ENCODE data around the gene ATP8B1.

- RAMPAGE, long total RNA: no peak
- RRBS, 2 experiments: no CpG with 5 or more reads among the region's 3 CpGs
CAGE:
- cytosol, long polyA minus RNA: no peak
- cytosol, long polyA plus RNA: no peak
- long polyA plus RNA: no peak
- nucleolus, long total RNA: no peak
- nucleus, long polyA plus RNA: no peak
- nucleus, long total RNA: no peak
Observed at GRCh38 chr18:57258507-57258806, 93.9 kb upstream of the ST8SIA3 start.

DNA sequence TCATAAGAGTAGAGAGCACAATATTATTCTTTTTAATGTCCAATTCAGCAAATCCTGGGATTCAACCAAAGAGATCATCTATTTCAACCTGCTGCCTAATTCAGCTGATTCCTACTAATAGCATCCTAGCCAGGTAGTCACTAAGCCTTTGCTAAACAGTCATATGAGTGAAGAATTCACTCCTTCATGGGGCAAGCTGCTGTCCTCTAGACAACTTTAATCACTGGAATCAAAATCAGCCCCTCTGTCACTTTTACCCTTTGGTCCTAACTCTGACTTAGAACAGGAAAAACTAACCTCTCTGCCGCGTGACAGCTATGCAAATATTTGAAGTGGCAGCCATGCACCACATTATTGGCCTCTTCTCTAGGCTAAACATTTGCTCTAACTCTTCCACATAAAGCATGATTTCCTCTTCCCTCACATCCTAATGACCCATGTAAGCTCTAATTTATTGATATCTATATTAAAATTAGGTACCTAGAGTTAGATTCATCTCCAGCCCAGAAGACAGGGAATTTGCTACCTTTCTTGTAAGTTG, 12.9 kb upstream of the ONECUT2 start:
- RAMPAGE, long total RNA: no peak
- RRBS, 2 experiments: no CpG with 5 or more reads among the region's 2 CpGs
CAGE:
- cytosol, long polyA minus RNA: no peak
- cytosol, long polyA plus RNA: no peak
- long polyA plus RNA: no peak
- nucleolus, long total RNA: no peak
- nucleus, long polyA plus RNA: no peak
- nucleus, long total RNA: no peak

DNA sequence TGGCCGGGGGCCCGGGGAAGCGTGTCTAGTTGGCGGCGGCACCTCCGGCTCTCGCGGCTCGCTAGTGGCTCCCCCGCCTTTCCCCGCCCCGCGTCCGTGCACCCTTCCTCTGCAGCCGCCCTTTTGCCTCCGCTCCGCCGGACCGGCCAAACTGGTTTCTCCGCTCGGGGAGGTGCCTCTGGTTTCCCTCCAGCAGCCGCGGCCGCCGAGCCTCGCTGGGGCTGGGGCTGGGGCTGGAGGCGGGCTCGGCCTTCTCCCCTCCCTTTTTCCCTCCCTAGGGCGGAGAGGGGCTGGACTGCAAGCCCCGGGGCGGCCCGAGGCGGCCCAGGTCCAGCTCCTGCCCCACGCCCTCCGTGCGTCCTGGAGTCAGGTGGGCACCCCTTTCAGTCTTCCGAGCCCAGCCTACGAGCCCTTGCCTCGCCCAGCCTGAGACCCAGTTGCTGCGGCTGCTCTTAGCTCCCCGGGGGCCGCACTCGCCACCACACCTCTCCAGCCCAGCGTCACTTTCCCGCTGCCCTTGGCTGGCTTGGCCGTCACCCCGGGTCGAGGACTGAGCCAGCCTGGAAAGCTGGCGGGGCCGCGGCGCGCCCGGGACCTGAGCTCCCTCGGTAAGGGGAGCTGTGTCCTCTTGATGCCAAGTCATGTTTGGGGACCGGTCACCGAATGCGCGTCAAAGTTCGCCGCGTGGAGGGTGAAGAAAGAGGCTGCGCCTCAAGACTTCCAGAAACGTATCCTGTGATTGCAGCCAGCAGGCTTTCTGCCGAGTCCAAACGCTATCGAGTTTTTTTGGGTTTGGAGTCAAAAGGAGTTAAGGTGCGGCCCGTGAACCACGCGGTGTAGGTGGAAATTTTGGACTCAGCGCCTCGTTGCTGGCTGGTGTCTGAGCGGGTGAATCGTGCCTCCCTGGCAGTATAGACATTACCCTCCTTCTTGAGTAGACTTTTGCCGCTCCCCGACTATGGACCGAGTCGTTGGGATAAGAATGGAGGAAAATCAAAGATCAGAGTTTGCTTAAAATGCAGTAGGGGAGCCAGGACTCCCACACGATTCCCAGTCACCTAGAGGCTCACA, at the start of gene ATP8B1:
Gene ATP8B1, minus strand, starts transcription at position 180 of the 1,071 bp plus-strand sequence.
- RAMPAGE, long total RNA: no peak
- RRBS, 2 experiments: 8 to 9% methylated on average over 16 to 25 of the region's 80 CpGs
CAGE:
- cytosol, long polyA minus RNA: no peak
- cytosol, long polyA plus RNA: no peak
- long polyA plus RNA: no peak
- nucleolus, long total RNA: no peak
- nucleus, long polyA plus RNA: no peak
- nucleus, long total RNA: no peak

DNA sequence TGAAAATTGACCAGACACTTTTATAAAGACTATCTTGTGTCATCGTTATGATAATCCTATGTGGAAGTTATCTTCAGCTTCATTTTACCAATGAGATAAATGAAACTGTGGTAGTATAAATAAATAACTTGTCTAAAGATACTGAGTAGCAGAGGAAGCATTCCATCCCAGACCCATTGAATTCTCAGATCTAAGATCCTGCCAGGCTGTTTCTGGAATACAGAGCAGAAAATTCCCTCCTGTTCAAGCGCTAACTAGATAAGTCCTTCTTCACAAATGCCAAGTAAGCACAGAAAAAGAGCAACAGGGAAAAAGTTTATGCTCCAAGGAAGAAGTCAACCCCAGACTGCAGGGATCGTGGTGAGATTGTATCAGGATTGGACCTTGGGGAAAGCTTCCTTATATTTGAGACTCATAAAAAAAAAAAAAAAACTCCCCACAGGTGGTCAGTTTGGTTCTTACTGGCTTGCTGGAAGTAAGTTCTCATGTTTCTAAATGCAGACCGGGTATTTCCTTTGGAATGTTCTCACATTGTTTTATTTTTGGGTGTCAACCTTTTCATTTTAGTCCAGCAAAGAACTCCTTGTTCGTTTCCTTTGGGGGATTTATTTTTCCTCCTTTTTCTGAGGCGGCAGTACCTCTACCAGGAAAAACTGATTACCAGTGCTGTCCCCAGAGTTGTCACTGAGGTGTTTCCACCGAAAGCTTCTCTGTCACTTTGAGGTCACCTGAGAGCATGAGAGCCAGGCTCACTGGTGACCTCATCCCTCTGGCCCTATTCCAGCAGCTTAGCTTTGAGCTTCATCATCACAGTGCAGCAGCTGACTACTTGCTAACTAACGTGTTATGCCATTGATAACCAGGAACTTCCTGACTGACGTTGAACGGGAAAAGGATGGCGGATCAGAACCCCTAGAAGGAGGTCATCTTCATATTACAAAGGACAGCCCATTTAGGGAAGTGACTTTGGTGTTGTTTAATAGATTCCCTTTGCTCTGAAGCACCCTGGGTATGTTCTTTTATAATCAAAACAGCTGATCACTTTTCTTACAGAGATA, 16.6 kb upstream of the ATP8B1 start:
- RAMPAGE, long total RNA: no peak
- RRBS, 2 experiments: no CpG with 5 or more reads among the region's 11 CpGs
CAGE:
- cytosol, long polyA minus RNA: no peak
- cytosol, long polyA plus RNA: no peak
- long polyA plus RNA: no peak
- nucleolus, long total RNA: no peak
- nucleus, long polyA plus RNA: no peak
- nucleus, long total RNA: no peak

GRCh38 chr18:58099027-58099866, 55.2 kb downstream of the NEDD4L start:
- RAMPAGE, long total RNA: no peak
- RRBS, 2 experiments: no CpG with 5 or more reads among the region's 5 CpGs
CAGE:
- cytosol, long polyA minus RNA: no peak
- cytosol, long polyA plus RNA: no peak
- long polyA plus RNA: no peak
- nucleolus, long total RNA: no peak
- nucleus, long polyA plus RNA: no peak
- nucleus, long total RNA: no peak

DNA sequence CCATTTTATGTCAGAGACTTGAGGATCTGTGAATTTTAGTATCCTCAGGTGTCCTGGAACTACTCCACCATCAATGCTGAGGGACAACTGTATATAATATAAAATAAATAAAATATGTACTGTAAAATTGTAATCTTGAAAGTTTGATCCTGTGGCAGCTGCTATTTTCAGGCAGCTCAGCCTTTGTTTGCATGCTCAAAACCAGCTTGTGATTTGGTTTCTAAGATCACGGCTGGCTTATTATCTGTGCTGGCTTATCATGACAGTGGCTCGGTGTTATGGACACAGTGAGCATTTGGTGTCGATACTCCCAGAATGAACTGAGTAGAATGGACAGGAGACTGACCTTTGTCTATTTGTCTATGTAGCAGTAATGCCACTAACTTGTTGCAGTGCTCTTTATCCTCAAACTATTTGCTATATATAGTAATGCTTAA, 58.8 kb downstream of the NEDD4L start:
- RAMPAGE, long total RNA: no peak
- RRBS, 2 experiments: no CpG with 5 or more reads among the region's 3 CpGs
CAGE:
- cytosol, long polyA minus RNA: no peak
- cytosol, long polyA plus RNA: no peak
- long polyA plus RNA: no peak
- nucleolus, long total RNA: no peak
- nucleus, long polyA plus RNA: no peak
- nucleus, long total RNA: no peak

- RAMPAGE, long total RNA: no peak
- RRBS, 2 experiments: no CpG with 5 or more reads among the region's 22 CpGs
CAGE:
- cytosol, long polyA minus RNA: no peak
- cytosol, long polyA plus RNA: no peak
- long polyA plus RNA: no peak
- nucleolus, long total RNA: no peak
- nucleus, long polyA plus RNA: no peak
- nucleus, long total RNA: no peak
Observed at GRCh38 chr18:58196748-58198019, 153.2 kb downstream of the NEDD4L start.

GRCh38 chr18:58223567-58224729, 179.9 kb downstream of the NEDD4L start:
- RAMPAGE, long total RNA: no peak
- RRBS, 2 experiments: no CpG with 5 or more reads among the region's 19 CpGs
CAGE:
- cytosol, long polyA minus RNA: no peak
- cytosol, long polyA plus RNA: no peak
- long polyA plus RNA: no peak
- nucleolus, long total RNA: no peak
- nucleus, long polyA plus RNA: no peak
- nucleus, long total RNA: no peak

GRCh38 chr18:58310393-58311039, 266.5 kb downstream of the NEDD4L start:
- RAMPAGE, long total RNA: no peak
- RRBS, 2 experiments: no CpG with 5 or more reads among the region's 7 CpGs
CAGE:
- cytosol, long polyA minus RNA: no peak
- cytosol, long polyA plus RNA: no peak
- long polyA plus RNA: no peak
- nucleolus, long total RNA: no peak
- nucleus, long polyA plus RNA: no peak
- nucleus, long total RNA: no peak

- RAMPAGE, long total RNA: no peak
- RRBS, 2 experiments: 92% methylated on average over 6 of the region's 16 CpGs
CAGE:
- cytosol, long polyA minus RNA: no peak
- cytosol, long polyA plus RNA: no peak
- long polyA plus RNA: no peak
- nucleolus, long total RNA: no peak
- nucleus, long polyA plus RNA: no peak
- nucleus, long total RNA: no peak
Observed at GRCh38 chr18:58385329-58385895, 243.5 kb downstream of the ALPK2 start.

DNA sequence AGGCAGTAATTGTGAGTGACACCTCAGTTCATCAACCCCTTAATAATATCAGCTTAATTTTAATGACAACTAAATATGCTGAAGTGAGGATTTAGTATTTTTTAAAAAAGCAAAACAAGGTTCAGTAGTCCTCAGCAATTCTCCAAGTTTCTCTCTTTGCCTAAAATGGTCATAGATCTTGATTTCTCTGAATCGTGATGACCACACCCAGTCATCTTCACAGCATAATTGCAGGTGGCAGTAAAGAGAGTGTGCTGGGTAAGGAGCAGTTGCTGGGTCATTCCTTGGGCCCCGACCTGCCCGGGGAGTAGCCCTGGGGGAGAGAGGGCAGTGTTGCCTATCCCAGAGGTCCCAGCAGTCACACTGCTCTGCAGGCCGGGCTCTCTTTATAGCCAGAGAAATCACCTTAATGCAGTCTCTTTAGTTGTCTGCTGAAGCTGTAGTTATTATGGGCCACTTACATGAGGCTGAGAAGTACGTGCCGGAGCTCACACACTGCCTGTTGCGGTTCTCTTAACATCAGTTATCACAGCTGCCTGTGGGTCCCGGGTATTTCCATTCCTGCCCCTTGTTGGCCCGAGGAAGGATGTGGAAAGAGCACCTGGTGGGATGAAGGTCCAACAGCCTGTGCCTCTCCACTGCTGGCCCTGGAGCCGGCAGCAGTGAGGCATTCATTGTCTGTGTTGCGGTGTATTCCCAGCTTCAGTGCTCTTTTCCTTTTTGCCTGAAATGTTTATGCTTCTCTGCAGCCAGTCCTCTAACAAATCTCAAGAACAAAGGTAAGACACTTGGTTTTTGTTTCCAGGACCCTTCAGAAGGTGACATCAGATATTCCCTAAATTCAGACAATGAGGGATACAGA, 230.1 kb downstream of the ALPK2 start:
- RAMPAGE, long total RNA: no peak
- RRBS, 2 experiments: 81 to 87% methylated on average over 5 to 8 of the region's 11 CpGs
CAGE:
- cytosol, long polyA minus RNA: no peak
- cytosol, long polyA plus RNA: no peak
- long polyA plus RNA: no peak
- nucleolus, long total RNA: no peak
- nucleus, long polyA plus RNA: no peak
- nucleus, long total RNA: no peak

DNA sequence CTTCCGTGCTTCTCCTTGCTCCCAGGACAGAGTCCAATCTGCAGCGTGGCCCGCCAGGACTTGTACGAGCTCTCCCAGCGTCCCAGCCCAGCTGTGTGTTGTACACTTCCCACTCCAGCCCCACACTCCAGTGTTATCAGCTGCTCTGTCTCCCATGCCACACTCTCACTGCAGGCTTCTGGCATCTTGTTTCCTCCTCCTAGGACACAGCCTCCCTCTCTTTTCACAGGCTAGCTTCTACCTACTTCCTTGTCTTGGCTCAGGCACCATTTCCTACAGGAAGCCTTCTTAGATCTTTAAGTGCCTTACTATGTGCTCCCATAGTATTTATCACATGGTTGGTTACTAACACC, 199.4 kb downstream of the ALPK2 start:
- RAMPAGE, long total RNA: no peak
- RRBS, 2 experiments: no CpG with 5 or more reads among the region's 5 CpGs
CAGE:
- cytosol, long polyA minus RNA: no peak
- cytosol, long polyA plus RNA: no peak
- long polyA plus RNA: no peak
- nucleolus, long total RNA: no peak
- nucleus, long polyA plus RNA: no peak
- nucleus, long total RNA: no peak

DNA sequence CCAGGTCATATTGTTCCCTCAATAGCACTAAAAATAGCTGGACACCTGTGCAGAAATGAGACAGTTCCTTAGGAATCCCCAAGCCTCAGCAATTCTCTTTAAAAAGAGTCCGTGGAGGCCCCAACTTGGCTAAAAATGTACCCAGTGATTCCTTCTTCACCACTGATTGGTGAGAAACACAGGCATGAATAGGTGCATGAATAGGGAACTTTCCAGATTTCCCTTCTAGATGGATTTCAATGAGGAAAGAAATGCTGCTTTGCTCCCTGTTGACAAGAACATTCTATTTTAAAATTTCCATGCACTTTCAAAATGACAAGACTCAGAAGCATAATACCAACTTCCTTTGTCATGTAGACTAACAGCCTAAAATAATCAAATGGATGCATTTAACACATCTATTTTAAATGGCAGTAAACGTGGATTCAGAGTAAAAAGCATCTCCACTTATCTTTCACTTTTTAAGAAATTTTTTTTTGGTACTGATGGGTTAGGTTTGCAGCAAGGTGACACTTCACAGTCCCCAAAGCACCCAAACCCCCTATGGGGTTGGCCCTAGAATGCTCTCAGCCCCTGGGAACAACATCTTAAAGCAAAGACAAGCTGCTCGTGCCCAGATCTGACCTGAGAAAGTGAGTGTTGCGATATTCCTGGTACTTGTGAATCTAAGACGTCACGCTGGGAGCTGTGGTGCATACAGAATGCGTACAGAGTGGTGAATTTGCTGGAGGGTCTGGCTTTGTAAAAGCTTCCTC, 181.9 kb downstream of the ALPK2 start:
- RAMPAGE, long total RNA: no peak
- RRBS, 2 experiments: no CpG with 5 or more reads among the region's 7 CpGs
CAGE:
- cytosol, long polyA minus RNA: no peak
- cytosol, long polyA plus RNA: no peak
- long polyA plus RNA: no peak
- nucleolus, long total RNA: no peak
- nucleus, long polyA plus RNA: no peak
- nucleus, long total RNA: no peak

- RAMPAGE, long total RNA: no peak
- RRBS, 2 experiments: no CpG with 5 or more reads among the region's 5 CpGs
CAGE:
- cytosol, long polyA minus RNA: no peak
- cytosol, long polyA plus RNA: no peak
- long polyA plus RNA: no peak
- nucleolus, long total RNA: no peak
- nucleus, long polyA plus RNA: no peak
- nucleus, long total RNA: no peak
Observed at GRCh38 chr18:58525887-58526687, 102.8 kb downstream of the ALPK2 start.

DNA sequence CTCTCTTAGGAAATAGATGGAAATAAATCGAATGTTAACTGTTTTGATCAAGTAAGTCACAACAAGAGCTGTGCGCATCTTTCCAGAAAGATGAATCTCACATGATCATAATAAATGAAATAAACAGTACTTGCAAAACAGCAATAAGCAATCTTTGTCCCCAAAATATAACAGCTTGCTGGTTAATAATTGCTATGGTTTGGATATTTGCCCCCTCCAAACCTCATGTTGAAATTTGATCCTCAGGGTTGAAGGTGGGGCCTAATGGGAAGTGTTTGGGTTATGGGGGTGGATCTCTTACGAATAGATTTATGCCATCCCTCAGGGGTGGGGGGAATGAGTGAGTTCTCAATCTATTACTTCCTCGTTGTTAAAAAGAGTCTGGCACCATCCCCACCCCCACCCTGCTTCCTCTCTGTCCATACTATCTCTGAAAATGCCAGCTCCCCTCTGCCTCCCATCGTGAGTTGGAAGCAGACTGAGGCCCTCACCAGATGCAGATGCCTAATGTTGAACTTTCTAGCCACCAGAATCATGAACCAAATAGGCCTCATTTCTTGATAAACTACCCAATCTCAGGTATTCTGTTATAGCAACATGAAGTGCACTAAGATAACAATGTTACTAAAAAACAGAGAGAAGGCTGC, 90.3 kb downstream of the ALPK2 start:
- RAMPAGE, long total RNA: no peak
- RRBS, 2 experiments: no CpG with 5 or more reads among the region's 5 CpGs
CAGE:
- cytosol, long polyA minus RNA: no peak
- cytosol, long polyA plus RNA: no peak
- long polyA plus RNA: no peak
- nucleolus, long total RNA: no peak
- nucleus, long polyA plus RNA: no peak
- nucleus, long total RNA: no peak

DNA sequence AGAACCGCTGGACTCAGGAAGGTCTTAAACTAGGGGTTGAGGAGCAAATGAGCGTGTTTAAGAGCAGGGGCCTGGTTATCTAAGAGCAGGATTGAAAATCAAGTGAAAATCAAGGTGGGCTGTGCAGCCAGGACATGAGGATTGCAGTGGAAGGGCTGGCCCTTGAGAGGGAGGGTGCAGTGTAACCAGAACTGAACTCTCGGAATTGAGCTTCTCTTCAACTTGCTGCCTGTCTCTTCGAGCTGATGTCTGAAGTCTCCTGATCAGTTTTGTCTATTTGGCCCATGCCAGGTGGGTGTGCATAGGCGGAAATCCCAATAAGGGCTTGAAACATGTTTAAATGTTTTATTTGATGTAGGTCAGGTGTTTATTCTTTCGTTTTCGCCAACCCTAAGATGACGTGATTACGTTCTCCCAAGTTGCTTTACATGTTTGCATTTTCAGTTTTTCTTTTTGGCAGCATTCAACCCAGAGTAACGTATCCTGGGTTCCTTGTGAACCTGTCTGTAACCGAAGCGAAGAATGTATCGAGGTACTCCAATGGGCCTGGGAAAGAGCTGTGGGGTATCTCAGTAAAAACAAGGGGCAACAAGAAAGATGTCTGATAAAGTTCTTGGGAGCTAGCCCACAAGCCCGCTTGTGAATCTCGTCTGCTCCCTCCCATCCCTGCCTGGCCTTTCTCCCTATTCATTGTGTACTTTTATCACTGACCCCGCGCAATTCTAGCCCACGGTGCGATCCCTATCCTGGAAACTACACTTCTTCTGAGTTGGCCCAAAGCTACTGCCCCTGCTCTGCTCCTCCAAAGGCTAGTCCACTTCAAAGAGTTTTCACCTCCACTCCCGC, 3.1 kb downstream of the ALPK2 start:
- RAMPAGE, long total RNA: no peak
- RRBS, 2 experiments: no CpG with 5 or more reads among the region's 20 CpGs
CAGE:
- cytosol, long polyA minus RNA: no peak
- cytosol, long polyA plus RNA: no peak
- long polyA plus RNA: no peak
- nucleolus, long total RNA: no peak
- nucleus, long polyA plus RNA: no peak
- nucleus, long total RNA: no peak

DNA sequence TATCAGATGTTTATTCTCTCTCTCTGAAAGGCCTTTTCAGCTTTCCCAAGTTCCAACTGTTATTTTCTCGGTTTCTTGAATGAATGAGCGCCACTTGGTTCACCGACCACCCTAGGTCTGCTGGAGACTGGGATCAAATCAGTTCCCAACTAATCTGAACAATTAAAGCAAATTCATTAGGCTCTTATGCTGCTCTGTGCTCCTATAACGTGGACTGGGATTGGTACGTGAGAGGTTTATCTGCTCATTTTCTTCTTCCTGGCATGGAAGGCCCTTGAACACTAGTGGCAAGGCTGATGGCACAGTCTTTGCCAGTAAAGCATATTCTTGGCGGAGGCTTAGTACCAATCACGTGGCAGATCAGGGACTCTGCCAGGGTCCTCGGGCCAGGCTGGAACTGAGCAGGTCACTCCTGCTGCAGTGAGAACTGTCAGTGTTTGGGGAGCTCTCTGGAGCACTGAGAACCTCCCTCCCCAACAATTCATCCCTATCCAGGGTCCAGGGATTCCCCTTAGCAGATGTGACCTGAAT, 3.6 kb upstream of the ALPK2 start:
- RAMPAGE, long total RNA: no peak
- RRBS, 2 experiments: no CpG with 5 or more reads among the region's 8 CpGs
CAGE:
- cytosol, long polyA minus RNA: no peak
- cytosol, long polyA plus RNA: no peak
- long polyA plus RNA: no peak
- nucleolus, long total RNA: no peak
- nucleus, long polyA plus RNA: no peak
- nucleus, long total RNA: no peak

GRCh38 chr18:58639734-58640302, 10.9 kb upstream of the ALPK2 start:
- RAMPAGE, long total RNA: no peak
- RRBS, 2 experiments: no CpG with 5 or more reads among the region's 4 CpGs
CAGE:
- cytosol, long polyA minus RNA: no peak
- cytosol, long polyA plus RNA: no peak
- long polyA plus RNA: no peak
- nucleolus, long total RNA: no peak
- nucleus, long polyA plus RNA: no peak
- nucleus, long total RNA: no peak

DNA sequence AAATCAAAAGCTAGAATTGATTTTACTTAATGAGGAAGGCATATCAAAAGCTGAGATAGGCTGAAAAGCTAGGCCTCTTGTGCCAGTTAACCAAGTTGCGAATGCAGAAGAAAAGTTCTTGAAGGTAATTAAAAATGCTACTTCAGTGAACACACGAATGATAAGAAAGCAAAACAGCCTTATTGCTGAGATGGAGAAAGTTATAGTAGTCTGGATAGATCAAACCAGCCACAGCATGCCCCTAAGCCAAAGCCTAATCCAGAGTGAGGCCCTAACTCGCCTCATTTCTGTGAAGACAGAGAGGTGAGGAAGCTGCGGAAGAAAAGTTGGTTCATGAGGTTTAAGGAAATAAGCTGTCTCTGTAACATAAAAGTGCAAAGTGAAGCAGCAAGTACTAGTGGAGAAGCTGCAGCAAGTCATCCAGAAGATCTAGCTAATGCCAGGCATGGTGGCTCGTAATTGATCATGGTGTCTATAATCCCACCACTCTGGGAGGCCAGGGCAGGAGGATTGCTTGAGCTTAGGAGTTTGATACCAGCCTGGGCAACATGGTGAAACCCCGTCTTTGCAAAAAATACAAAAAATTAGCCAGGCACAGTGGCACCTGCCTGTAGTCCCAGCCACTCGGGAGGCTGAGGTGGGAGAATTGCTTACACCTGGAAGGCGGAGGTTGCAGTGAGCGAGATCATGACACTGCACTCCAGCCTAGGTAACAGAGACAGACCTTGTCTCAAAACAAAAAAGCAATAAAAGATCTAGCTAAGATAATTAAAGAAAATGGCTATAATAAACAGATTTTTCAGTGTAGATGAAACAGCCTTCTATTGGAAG, 21.6 kb downstream of the MALT1 start:
- RAMPAGE, long total RNA: no peak
- RRBS, 2 experiments: no CpG with 5 or more reads among the region's 9 CpGs
CAGE:
- cytosol, long polyA minus RNA: no peak
- cytosol, long polyA plus RNA: no peak
- long polyA plus RNA: no peak
- nucleolus, long total RNA: no peak
- nucleus, long polyA plus RNA: no peak
- nucleus, long total RNA: no peak